ENCODE results near the genes ZNF141 and TMEM271.

GRCh38 chr4:51301-52099, 1.6 kb upstream of the ZNF595 start:
- PRO-cap, 2 experiments = no peak in any of the 2 experiments

DNA sequence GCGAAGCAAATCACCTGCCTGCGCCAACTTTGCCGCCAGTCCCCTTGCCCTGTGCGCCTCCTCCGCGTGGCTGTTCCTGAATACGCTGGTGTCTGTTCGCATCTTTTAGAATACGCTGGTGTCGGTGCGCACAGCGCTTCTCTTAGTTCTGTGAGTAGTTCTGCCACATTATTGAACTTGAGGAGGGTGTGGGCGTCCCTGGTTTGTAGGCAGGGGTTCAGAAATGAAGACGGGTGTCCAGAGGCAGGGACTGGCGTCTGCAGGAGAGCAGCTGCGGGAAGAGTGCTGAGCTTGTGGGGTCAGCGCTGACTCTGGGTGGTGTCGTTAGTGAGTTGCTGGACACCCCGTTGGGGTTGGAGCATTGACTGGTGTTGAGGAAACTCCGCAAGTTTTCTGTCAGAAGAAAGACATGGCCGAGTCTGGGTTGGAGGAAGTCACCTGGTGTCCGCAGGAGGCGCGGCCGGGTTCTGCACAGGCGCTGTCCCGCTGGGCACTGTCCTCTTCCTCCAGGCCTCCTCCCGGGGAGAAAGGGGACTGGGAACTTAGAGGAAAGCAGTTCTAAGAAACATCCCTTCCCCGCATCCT, 938 bp downstream of the ZNF718 start:
- PRO-cap, 2 experiments = no peak in any of the 2 experiments

GRCh38 chr4:337739-338439, at the start of gene ZNF141:
ZNF141 (plus strand) TSS chr4:337814.
- PRO-cap, 2 experiments = peak in 2 of 2 experiments; most common plus-strand start chr4:337779 (in 1)

DNA sequence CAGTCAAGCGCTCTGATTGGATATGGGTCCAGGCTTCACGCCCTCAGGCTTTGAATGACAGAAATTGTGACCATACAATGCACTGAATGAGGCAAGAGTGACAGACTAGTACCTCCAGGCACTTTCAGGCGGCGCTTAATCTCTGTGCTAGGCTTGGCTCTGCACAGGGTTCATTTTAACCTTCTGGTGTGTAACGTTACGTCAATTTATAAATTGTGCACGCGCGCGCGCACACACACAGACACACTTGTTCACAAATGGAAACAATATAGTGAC, 24.8 kb downstream of the ZNF721 start:
- PRO-cap, 2 experiments = peak in 2 of 2 experiments; most common plus-strand start position 138 of the sequence (in 2)

DNA sequence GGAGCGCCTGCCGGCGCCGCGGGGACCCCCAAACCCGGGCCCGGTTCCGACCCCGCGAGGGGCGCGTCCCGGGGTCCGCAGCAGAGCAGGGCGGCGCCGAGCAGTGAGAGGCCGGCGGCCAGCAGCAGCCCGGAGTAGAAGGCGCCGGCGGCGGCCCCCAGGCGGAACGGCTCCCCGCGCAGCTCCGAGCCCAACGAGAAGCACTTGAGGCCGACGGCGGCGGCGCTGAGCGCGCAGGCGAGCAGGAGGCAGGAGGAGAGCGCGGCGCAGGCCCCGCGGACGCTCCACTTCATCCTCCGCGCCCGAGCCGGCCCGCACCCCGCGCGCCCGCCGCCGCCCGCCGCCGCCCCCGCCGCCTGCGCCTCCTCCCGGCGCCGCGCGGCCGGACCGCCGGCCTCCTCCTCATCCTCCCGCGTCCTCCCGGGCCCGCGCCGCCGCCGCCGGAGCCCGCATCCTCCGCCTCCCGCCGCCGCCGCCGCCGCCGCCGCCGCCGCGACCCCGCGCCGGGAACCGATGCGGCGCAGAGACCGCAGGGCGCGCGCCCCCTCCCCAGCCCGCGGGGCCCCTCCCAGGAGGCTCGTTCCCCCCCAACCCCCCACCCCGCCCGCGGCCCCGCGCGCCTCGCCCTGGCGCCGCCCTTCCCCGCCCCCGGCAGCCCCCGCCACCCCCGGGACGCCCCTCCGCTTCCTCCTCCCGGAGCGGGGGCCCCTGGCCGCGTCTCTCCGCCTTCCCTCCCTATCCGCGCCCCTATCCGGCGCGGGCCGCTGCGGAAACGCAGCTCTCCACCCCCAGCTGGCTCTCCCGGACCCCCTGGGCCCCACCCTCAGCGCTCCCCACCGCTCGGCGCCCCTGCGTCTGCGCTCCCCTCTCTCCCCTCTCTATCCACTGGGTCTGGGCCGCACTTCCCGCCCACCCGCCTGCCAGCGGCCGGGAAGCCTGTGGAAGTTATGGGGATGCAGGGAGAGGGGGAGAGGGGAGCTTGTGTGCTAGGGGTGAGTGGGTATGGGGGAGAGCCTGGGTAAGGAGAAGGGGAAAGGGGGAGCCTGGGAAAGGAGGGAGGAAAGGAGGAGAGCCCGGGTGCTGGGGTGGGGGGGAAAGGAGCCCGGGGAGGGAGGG, at the start of gene TMEM271:
TMEM271 (minus strand) TSS at position 526 of the 1,116 bp plus-strand sequence.
- PRO-cap, 2 experiments = no peak in any of the 2 experiments

DNA sequence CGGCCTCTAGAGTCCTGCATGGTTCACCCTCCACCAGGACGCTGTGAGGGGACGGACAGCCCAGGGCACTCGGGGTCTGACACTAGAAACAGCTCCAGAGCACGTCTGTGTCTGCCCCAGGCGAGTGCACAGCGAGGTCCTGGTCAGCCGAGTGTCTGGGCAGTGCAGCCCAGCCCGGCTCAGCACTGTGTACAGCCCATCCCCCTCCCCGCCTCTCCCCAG, 8.1 kb downstream of the ATP5ME start:
- PRO-cap, 2 experiments = no peak in any of the 2 experiments

- PRO-cap, 2 experiments = no peak in any of the 2 experiments
Observed at GRCh38 chr4:694334-694996, 5.5 kb upstream of the SLC49A3 start.

- PRO-cap, 2 experiments = no peak in any of the 2 experiments
Observed at GRCh38 chr4:710101-710852, 4.6 kb downstream of the PCGF3 start.

DNA sequence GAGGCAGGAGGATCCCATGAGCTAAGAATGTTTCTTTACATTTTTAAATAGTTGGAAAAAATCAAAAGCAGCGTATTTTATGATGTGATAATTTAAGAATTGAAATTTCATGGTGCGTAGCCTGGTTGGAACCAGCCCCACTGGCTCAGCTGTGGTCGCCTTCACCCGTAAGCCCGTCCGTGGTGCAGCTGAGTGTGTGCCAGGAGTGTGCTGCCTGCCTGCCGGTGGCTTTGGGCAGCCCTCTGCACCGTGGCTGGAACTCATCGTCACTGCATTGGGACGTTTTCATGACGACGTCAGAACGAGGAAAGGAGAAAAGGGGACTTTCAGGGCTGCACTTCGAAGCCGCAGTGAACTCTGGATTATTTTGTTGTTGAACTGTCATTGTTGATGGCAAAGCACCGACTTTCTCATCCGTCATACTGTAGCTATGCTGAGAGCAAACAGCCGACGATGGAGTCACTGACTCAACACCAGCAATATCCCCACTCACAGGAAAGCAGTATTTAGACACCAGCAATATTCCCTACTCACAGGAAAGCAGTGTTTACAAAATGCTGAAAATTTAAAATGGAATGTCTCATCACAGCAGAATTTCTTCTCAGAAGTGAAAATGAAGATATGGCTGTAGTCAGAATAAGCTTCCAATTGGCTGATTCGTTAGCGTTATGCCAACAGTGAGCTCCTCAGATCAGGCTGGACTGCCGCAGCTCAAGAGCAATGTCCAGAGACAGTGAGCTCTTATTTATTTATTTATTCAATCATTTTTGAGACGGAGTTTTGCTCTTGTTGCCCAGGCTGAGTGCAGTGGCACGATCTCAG, 35.2 kb downstream of the PCGF3 start:
- PRO-cap, 2 experiments = no peak in any of the 2 experiments

DNA sequence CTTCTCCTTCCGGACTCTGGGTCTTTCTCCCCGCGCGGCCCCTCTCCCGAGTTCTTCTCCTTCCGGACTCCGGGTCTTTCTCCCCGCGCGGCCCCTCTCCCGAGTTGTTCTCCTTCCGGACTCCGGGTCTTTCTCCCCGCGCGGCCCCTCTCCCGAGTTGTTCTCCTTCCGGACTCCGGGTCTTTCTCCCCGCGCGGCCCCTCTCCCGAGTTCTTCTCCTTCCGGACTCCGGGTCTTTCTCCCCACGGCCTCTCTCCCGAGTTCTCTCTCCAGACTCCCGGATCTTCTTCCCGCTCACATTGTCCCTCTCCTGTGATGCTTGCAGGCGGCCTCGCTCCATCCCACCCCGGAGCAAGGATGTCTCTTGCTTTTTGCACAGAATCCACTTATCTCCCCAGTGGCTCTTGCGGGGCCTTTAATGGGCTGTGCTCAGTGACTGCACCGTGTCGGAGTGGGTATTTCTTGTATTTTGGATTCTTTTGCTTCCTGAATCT, 54.1 kb downstream of the PCGF3 start:
- PRO-cap, 2 experiments = no peak in any of the 2 experiments

DNA sequence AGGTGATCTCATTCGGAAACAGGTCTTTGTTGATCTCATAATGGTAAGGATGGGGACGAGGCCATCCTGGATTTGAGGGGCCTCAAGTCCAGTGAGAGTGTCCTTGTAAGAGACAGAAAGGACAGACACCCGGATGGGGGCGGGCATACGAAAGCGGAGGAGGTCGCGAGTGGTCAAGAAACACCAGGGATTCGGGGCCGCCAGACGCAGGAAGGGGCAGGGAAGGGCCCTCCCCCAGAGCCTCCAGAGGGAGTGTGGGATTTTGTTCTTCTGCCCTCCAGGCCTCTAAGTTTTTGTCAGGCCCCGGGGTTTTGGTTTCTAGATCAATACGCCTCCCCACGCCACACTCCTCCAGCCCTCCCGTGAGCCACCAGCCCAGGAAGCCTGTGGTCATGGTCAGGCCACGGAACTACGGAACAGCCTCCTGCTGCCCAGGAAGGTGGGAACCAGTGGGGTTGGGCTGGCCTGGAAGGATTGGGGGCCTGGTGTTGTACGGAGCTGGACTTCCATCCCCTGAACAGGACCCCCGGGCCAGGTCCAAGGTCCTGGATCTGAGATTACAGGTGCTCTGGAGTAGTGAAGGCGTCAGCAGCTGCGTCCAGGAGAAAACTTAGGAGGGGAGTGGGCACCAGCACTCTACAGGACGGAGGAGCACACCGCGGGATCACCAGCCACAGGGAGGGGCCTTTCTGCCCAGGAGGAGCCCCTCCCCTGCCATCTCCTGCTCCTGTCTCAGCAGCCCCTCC, 38.3 kb downstream of the CPLX1 start:
- PRO-cap, 2 experiments = no peak in any of the 2 experiments

- PRO-cap, 2 experiments = no peak in any of the 2 experiments
Observed at GRCh38 chr4:830535-830997, 4.6 kb upstream of the CPLX1 start.

DNA sequence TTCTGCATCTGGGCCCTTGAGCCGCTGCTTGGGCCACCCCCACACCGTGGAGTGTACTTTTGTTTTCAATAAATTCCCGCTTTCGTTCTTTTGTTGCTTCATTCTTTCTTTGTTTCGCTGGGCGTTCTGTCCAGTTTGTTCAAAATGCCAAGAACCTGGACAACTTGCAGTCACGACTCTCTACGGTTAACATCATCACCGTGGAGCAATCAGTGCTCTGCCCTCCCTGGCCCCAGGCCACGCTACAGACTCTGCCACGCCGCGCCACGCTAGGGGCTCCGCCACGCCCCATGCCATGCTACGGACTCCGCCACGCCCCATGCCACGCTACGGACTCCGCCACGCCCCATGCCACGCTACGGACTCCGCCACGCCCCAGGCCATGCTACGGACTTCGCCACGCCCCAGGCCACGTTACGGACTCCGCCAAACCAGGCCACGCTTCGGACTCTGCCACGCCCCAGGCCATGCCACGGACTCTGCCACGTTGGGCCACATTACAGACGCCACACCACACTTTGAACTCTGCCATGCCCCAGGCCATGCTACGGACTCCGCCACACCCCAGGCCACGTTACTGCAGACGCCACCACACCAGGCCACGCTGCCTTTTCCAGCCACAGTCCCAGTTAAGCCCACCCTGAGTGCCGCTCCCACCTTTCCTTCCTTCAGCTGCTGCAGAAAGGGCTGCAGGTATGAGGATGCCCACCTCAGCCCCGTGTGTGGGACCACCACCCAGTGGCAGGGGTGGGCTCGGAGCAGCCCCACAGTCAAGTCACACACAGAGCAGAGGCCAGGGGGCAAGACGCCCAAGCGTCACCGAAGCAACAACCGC, 26.7 kb downstream of the GAK start:
- PRO-cap, 2 experiments = no peak in any of the 2 experiments

- PRO-cap, 2 experiments = no peak in any of the 2 experiments
Observed at GRCh38 chr4:961540-962096, 11.8 kb downstream of the DGKQ start.

DNA sequence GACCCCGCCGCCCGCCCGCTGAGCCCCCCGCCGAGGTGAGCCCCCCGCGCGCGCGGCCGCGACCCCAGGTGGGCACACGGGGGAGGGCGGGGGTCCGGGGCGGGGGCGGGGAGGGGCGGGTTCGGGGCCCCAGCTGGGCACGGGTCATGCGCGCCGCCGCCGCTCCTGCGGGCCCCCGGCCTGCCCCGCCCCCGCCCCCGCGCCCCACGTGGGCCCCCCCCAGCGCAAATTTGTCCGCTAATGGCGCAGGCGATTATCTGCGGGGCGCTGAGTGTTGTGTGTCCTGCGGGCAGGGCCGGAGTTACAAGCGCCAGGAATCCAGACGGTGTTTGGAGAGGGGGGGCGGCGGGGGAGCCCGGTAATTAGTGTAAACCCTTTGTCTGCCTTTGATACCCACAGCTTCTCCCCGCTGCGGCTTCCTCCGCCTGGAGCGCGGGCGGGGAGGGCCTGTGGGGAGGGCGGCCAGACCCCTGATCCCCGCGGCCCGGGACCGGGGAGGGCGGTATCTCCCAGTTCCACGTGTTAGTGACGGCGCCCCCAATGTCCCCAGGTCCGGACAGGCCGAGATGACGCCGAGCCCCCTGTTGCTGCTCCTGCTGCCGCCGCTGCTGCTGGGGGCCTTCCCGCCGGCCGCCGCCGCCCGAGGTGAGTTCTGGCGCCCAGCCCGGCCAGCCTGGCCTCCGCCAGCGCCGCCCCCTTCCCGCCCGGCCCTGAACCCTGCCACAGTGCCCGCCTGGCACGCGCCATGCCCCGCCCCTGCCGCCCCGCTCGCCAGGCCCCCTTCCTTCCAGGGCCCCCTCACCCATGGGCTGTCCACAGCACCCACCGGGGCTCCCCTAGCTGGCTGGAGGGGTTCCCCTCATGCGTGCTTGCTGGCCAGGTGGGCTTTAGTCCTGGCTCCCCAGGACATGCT, 750 bp downstream of the FGFRL1 start:
- PRO-cap, 2 experiments = peak in 1 of 2 experiments; most common minus-strand start position 654 of the sequence (in 1)

- PRO-cap, 2 experiments = no peak in any of the 2 experiments
Observed at GRCh38 chr4:1025176-1025805, 13.9 kb downstream of the FGFRL1 start.

DNA sequence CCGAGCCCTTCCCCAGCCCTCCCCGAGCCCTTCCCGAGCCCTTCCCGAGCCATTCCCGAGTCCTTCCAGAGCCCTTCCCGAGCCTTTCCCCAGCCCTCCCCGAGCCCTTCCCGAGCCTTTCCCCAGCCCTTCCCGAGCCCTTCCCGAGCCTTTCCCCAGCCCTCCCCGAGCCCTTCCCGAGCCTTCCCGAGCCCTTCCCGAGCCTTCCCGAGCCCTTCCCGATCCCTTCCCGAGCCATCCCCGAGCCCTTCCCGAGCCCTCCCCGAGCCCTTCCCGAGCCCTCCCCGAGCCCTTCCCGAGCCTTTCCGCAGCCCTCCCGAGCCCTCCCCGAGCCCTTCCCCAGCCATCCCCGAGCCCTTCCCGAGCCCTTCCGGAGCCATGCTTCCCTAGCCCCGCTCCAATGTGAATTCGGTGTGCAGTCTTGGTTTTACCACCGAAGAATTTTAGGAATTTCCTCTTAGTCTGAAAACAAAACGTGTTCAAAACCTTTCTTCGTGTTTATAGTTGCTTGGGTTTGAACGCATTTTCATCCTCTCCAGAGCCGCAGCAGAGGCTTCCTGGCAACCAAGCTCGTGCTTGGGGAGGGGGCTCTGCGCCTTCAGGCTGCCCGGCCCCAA, 35.2 kb downstream of the FGFRL1 start:
- PRO-cap, 2 experiments = no peak in any of the 2 experiments

DNA sequence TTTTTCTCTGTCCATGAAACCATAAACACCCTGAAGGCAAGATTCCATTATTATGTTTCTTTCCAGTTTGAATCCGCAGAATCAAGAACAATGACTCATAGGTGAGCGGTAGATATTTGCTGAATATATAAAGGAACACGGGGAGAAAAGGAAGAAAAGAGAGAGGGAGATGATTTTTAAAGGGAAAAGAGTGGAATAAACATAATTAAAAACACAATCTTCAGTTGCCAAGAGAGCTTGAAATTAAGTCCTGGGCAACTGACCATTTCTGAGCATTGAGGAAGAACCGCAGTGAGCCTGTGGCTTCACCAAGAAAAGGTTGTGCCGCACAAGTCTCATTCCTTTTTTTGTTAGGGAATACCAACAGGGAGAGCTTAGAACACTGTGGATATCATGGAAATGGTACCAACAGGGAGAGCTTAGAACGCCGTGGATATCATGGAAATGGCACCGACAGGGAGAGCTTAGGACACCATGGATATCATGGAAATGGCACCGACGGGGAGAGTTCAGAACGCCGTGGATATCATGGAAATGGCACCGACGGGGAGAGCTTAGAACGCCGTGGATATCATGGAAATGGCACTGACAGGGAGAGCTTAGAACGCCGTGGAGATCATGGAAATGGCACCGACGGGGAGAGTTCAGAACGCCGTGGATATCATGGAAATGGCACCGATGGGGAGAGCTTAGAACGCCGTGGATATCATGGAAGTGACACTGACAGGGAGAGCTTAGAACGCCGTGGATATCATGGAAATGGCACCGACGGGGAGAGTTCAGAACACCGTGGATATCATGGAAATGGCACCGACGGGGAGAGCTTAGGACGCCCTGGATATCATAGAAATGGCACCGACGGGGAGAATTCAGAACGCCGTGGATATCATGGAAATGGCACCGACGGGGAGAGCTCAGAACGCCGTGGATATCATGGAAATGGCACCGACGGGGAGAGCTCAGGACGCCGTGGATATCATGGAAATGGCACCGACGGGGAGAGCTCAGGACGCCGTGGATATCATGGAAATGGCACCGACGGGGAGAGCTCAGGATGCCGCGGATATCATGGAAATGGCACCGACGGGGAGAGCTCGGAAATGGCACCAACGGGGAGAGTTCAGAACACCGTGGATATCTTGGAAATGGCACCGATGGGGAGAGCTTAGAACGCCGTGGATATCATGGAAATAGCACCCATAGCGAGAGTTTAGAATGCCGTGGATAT, 28.3 kb downstream of the SPON2 start:
- PRO-cap, 2 experiments = no peak in any of the 2 experiments

DNA sequence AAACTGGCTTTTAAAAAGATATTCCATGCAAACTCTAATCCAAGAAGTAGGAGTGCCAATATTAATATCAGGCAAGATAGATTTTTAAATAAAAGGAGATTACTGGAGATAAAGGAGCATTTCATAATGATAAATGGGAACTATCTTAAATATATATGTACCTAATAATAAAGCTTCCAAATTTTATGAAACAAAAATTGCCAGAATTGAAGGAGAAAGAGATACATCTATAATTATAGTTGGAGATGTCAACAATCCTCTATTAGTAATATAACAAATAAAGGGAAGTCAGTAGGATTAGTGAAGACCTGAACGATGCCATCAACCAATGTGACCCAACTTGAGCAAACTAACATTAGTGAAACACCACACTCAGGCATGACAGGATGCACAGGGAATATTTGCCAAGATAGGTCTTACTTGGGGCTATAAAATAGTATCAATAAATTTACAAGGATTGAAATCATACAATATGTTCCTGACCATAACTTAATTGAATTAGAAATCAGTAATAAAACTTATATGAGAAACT, 12.1 kb downstream of the SPON2 start:
- PRO-cap, 2 experiments = no peak in any of the 2 experiments

DNA sequence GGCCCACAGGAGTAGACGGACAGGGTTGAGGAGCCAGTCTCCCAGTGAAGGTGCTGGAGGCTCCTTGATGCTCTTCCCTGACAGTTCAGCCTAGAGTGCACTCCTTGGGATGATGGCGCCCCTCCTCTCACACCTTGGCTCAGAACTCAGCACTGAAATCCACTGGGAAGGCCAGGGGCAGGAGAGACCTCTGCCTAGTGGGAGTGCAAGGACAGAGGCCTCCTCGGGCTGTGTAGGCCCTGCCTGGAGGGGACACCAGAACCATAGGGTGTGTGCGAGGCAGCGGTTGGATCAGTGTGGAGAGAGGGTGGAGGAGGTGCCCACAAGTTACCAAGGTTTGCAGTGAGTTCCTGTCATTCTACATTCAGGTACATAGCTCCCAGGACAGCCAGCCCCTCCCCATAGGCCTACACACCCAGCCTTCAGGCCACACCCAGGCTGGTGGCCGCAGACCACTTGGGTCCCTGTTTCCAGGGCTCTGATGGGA, 19.2 kb upstream of the SPON2 start:
- PRO-cap, 2 experiments = no peak in any of the 2 experiments